SJSA1 (cell line): ENCODE data around the gene STH.

DNA sequence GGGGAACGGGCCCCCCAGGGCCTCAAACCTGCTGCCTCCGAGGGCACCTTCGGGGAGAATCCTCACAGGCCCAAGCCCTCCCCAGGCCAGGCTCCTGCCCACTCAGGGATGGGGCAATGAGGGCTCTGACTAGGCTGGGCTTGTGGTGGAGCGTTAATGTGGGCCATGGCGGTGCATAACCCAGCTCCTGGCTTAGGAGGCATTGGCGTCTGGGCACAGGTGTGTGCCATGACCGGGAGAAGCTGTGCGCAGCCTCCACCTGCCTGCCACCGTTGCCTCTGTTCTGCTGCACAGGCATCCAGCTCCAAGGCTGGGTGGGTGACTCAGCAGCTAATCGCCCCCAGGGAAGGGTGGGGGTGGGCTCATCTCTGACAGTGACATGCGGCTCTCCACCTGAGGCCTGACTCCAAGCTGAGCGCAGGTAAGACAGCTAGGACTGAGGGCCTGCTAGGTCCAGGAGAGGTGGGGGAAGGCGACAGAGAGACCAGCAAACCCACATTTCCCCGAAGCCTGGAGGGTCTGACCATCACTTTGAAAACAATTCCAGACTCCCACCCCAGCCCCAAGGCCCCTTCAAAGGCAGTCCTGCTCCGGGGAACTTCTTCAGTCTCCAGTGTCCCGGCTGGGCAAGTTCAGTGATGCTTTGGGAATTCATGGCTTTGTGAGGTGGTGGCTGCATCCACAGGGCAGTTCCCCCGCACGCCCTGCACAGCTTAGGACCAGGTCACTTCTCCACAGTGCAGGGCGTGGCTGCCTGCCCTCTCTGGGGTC lies 3.6 kb upstream of the ARHGAP27 start:
- RAMPAGE, long total RNA = no peak

GRCh38 chr17:45585046-45585437 lies 94.5 kb upstream of the PLEKHM1 start:
- RAMPAGE, long total RNA = no peak

DNA sequence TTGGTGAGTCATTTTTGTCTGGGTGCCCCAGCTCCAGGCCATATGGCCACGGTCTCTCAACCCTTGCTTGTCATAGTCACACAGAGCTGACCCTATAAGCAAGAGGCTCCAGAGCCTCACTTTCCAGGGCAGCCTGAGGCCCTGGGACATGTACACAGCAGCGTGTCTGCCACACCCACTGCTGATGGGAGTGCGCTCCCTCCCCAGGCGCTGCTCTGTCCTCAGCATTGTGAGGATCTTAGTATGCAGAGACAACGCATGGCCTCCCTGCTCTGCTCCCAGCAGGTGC lies 80.8 kb upstream of the CRHR1 start:
- RAMPAGE, long total RNA = no peak

DNA sequence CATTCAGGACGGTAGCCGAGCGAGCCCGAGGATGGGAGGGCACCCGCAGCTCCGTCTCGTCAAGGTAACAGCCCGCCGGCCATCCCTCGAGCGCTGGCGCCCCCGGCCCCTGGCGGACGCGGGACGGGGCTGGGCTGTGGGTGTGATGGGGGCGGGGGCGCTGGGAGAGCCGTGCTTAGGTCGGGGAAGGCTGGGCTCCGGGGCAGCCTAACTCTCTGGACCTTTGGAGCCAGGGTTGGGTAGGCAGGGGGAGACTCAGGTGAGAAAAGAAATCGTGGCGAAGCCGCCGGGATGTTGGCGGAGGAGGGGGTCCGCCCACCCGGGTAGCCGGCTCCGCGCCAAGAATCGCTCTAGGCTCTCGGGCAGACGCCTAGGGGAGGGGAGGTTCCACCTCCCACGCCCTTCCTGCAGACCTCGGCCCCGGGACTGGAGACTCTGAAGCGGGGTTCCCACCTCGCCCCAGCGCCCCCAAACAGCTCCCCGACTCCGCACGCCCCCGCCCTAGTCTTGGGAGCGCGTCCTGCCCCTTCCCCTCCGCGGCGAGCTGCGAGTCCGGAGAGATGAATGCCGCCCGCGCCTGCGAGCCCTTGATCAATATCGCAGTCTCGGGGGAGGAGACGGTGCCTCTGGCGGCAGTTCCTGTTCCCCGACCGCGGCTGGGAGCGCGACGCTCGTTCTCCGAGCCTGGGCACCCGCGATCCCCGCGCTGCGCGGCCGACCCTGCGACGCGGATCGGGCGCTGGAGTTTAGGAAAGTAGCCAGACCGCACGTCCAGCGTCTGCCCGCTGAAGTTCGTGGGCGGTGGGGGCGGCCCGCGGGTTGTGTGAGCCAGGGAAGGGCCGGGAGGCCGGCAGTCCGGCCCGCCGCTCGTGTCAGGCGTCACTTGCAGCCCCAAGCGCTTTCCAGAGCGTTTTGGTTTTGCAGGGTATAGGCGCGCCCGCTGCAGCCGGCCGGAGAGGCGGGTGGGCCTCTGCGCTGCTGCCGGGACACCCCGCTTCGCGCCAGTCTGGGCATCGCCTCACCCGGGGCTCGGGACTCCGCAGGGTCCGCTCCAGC lies 722 bp downstream of the CRHR1 start:
- RAMPAGE, long total RNA = no peak

DNA sequence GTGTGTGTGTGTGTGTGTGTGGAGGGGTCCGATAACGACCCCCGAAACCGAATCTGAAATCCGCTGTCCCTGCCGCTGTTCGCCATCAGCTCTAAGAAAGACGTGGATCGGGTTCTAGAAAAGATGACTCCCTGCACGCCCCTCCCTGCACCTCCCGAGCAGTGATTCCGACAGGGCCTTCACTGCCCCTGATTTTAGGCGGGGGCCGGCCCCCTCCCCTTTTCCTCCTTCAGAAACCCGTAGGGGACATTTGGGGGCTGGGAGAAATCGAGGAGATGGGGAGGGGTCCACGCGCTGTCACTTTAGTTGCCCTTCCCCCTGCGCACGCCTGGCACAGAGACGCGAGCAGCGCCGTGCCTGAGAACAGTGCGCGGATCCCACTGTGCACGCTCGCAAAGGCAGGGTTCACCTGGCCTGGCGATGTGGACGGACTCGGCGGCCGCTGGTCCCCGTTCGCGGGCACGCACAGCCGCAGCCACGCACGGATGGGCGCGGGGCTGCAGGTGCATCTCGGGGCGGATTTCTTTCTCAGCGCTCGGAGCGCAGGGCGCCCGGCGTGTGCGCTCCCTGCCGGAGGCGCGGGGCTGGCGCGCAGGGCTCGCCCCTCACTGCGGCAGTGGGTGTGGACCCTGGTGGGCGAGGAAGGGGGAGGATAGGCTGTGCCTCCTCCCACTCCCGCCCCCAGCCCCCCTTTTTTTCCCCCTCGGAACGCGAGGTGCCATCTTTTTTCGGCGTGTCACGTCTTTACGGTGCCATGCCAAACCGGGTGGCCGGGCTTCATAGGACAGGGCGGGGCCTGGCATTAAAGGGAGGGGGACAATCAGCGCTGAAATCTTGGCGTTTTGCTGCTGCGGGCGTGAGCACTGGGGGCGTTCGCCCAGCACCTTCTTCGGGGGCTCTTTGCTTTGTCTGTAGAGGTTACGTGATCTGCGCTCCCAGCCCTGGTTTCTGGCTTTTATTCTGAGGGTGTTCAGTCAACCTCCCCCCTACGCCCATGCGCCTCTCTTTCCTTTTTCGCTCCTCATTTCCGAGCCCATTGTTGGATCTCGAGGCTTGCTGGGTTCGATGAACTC lies 1.1 kb downstream of the MAPT start:
- RAMPAGE, long total RNA = no peak

GRCh38 chr17:45999239-45999595 lies at the start of gene STH:
Gene STH, plus strand, starts transcription at chr17:45999250.
- RAMPAGE, long total RNA = no peak

DNA sequence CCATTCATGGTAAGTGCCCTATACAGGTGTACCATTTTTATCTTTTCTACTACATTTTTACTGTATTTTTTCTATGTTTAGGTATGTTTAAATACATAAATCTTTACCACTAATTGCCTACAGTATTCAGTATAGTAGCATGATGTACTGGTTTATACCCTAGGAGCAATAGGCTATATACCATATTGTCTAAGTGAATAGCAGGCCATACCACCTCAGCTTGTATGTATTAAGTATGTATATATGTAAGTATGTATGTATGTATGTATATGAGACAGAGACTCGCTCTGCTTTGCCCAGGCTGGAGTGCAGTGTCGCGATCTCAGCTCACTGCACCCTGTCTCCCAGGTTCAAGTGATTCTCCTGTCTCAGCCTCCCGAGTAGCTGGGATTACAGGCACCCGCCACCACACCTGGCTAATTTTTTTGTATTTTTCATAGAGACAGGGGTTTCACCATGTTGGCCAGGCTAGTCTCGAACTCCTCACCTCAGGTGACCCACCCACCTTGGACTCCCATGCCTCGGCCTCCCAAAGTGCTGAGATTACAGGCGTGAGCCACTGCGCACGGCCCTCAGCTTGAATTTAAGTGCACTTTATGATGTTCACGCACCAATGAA lies 92.6 kb downstream of the STH start:
- RAMPAGE, long total RNA = no peak

GRCh38 chr17:46260354-46260660 lies 34.6 kb upstream of the LRRC37A start:
- RAMPAGE, long total RNA = no peak

DNA sequence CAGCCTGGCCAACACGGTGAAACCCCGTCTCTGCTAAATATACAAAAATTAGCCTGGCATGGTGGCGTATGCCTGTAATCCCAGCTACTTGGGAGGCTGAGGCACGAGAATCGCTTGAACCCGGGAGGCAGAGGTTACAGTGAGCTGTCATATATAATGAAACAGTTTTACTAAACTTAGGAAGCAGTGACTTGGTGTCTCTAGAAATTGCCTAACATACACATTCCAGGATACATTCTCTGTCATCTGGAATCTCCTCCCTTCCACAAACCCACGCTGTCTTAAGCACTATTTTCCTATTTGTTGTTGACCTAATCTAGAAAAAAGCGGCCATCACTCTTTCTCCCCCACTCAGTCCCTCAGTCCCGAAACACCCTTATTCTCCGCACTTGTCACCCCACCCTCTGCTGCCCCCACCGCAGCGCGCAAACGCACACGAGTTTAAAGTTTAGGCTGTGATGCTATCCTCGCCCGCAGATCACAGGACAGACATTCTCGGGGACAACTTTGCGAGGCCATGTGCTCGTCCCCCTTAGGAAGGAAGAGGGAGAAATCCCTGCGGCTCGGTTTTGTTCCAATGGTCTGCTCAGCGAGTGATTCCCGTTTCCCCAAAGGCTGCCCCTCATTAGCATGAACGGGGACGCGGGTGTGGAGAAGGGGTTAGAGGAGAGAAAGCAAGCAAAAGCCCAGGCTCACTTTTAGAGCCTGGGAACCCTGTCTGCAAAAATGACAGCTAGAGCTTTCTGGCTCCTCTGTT lies 28.9 kb upstream of the LRRC37A start:
- RAMPAGE, long total RNA = no peak

DNA sequence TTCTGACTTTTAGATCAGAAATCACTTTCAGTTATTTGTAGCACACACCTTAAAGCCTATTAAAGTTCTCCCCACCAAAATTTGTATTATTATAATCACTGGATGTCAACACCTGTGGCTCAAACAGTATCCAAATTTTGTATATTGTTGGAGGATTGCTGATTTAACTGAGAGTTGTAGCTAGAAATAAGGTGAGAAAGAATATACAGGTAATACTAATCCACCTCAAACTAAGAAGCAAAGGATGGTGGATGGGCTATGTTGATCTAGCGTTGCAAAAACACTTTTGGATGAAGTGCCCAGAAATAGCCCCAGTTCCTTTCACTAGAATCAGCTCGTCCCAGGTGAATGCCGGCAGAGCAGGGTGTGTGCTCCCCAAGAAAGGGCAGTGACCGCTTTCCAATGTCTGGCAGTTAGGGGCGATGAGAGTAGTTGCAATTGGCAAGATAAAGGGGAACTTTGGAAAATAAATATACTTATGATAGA lies 75.3 kb downstream of the NSF start:
- RAMPAGE, long total RNA = no peak

- RAMPAGE, long total RNA = no peak
These were observed 107.7 kb downstream of the WNT3 start for GRCh38 chr17:46710782-46711220.

DNA sequence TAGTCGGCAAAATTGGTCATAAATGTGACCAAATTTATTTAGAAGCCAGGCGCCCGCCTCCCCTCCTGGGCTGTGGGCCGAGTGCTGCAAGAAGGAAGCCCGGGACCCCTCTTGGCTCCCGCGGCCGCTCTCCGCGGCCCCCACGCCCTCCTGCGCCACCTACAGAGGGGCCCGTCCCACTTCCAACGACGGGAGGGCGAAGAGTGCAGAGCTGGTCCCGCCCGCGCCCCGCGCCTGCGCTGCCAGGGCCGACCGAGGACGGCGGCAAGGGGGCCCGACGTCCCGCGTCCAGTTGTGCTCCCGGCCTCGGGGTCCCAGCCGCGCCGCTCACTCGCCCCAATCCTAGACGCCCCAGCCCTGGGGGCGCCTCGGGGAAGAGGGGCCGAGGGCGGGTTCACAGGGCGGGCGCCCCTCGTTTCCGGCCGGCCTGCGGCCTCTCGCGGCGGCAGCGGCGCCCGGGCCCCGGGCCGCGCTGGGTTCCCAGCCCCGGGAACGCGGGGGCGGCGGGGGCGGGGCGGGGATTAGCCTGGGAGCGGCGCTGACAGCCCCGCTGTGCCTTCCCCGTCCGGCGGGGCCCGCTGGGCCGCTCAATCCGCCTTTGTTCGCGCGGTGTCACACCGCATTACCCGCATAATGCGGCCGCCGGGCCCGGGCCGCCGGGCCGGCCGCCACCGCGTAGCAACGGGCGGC lies 47.3 kb downstream of the WNT3 start:
- RAMPAGE, long total RNA = no peak

DNA sequence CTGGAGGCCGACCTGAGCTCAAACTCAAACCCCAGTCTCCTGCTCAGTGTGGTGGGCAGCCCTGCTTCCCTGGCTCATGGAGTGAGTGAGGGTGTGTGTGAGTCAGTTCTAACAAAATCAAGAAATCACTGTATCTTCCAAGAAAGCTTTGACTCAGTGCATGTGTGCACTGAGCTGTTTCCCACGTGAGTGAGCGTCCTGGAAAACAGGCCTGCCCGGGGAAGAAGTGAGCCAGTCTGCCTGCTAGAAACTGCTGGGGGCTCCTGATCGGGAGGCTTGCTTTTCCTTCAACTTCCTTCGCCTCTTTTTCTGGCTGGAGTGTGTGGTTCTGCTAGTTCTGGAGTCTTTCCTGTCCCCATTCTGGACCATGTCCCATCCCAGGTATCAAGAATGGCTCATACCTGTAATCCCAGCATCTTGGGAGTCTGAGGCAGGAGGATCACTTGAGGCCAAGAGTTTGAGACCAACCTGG lies 15.1 kb upstream of the WNT3 start:
- RAMPAGE, long total RNA = no peak

DNA sequence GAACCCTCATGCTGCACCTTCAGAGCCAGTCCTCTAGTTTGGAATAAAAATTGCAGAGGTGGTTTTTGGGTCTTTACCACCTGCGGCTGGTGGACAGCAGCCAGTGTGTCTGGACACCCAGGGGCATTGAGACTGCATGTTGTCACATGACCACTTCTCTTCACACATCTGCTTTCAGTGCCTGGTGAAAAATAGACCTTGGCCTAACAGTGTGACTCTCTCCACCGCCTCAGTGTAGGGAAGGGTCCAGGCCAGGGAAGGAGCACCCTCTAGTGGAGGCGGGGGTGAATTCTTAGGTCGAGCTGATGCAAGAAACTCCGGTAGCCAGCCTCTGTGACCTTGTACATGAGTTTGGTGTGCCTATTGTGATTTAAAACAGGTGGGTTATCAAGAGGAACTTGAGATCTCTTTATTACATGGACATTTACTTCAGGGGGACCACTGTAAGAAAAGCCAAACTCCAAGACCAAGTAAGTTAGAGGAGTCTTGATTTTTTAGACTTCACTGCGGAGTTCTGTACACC lies 17.8 kb downstream of the GOSR2 start:
- RAMPAGE, long total RNA = no peak

GRCh38 chr17:47010124-47010361 lies 31.0 kb upstream of the RPRML start:
- RAMPAGE, long total RNA = no peak

DNA sequence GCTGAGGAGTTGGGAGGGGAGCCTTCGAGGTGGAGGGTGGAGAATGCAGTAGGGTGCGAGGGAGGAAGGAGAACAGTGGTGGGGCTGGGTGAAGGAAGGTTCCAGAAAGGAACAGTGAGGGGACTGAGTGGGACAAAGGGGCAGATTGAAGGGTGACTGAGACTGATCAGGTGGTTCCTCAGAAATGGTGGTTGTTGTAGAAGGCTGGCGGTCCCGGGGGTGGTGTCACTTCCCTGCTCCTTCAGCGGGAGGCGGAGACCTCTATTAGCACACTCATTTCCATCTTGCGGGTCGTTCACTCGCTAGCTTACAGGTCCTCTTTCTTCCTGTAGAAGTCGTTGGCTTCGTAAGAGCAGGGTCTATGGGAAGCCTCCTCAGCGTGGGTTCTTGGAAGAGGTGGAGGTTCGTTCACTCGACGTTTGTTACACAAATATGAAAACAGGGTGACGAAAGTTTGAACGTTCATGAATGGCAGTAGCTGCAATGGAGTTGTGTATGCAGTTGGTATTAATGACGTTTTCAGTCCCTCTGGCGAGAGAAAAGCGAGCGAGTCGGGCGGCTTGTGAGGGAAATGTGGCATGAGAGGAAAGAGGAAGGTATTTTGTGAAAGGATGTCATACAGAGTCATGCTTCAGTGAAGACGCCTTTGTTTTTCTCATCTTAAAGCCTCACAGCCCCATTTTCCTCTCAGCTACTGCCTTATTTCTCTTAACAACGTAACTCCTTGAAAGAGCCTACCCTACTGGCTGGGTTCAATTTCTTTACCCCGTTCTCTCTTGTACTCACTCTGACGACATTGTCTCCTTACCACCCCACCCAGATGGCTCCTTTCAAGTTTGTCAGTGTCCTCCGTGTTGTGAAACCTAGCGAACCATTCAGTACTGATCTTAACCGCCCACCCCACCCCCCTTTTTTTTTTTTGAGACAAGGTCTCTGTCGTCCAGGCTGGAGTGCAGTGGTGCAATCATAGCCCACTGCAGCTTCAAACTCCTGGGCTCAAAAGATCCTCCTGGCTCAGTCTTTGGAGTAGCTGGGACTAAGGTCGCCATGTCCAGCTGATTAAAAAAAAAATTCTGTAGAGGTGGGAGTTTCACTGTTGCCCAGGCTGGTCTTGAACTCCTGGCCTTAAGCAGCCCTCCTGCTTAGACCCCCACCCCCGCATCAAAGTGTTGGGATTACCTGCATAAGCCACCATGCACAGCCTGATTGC lies 772 bp downstream of the EFCAB13 start:
- RAMPAGE, long total RNA = no peak

- RAMPAGE, long total RNA = no peak
These were observed 37.7 kb upstream of the NPEPPS start for GRCh38 chr17:47493188-47493538.

- RAMPAGE, long total RNA = no peak
These were observed 27.8 kb upstream of the KPNB1 start for GRCh38 chr17:47621619-47622695.

DNA sequence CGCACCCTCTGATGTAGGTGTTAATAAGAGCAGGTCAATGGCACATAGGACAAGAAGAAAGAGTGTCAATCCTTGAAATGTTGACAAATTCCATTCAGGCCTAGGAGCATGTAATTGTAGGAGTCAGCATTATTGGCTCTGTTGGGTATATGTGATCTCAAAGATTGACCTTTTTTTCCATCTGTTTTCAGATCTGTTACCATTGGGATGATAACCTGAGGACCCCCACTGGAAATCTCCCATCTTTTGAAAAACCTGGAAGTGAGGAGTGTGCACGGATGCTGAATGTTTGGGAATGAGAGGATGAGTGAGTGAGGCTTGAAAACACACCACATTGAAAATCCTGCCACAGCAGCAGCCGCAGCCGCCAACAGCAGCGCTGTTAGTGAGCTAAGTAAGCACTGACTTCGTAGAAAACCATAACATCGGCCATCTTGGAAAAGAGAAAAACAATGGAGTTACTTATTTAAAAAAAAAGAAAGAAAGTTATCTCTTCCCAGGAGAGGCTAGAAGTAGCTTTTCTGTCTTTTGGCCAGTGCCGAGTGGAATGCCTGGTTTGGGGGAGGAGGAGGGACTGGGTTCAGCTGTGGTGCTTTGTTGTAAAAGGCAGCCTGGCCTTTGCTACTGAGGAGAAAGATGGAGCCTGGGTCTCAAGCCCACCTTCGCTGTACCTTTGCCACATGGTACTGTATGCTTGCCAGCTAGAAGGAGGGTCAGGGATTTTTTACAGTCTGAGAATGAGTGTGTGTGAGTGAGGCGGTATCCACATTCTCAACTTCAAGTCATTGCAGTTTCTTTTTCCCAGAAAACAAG lies 11.5 kb upstream of the TBKBP1 start:
- RAMPAGE, long total RNA = no peak

GRCh38 chr17:47683026-47683212 lies 11.0 kb upstream of the TBKBP1 start:
- RAMPAGE, long total RNA = no peak